Melanocyte of skin (primary cell): ENCODE measurements around the genes ZFPL1 and POLA2.

GRCh38 chr11:64758936-64759646 lies 683 bp downstream of the PYGM start:
- CAGE, long polyA plus RNA, 2 experiments: no peak in any of the 2 experiments

GRCh38 chr11:64763815-64764930 lies 4.4 kb upstream of the PYGM start:
- CAGE, long polyA plus RNA, 2 experiments: no peak in any of the 2 experiments

- CAGE, long polyA plus RNA, 2 experiments: no peak in any of the 2 experiments
Measured at GRCh38 chr11:64767295-64767720, 7.5 kb upstream of the PYGM start.

GRCh38 chr11:64782661-64782926 lies 4.3 kb upstream of the SF1 start:
- CAGE, long polyA plus RNA, 2 experiments: no peak in any of the 2 experiments

- CAGE, long polyA plus RNA, 2 experiments: no peak in any of the 2 experiments
Measured at GRCh38 chr11:64835157-64836018, 9.1 kb downstream of the CDC42BPG start.

- CAGE, long polyA plus RNA, 2 experiments: no peak in any of the 2 experiments
Measured at GRCh38 chr11:64849214-64850034, 5.0 kb upstream of the CDC42BPG start.

- CAGE, long polyA plus RNA, 2 experiments: no peak in any of the 2 experiments
Measured at GRCh38 chr11:64910102-64910855, 6.7 kb downstream of the ATG2A start.

- CAGE, long polyA plus RNA, 2 experiments: no peak in any of the 2 experiments
Measured at GRCh38 chr11:64926550-64927172, 2.2 kb downstream of the PPP2R5B start.

- CAGE, long polyA plus RNA, 2 experiments: no peak in any of the 2 experiments
Measured at GRCh38 chr11:64939467-64939825, 3.8 kb upstream of the GPHA2 start.

- CAGE, long polyA plus RNA, 2 experiments: no peak in any of the 2 experiments
Measured at GRCh38 chr11:65041292-65041806, 339 bp downstream of the SAC3D1 start.

GRCh38 chr11:65083717-65084868 lies at the start of gene ZFPL1:
Gene ZFPL1, plus strand, starts transcription at chr11:65084222.
- CAGE, long polyA plus RNA, 2 experiments: start-site peak on the plus strand in 2 of 2 experiments, at chr11:65084218-65084277 at its widest, 32 to 213 reads per replicate

- CAGE, long polyA plus RNA, 2 experiments: no peak in any of the 2 experiments
Measured at GRCh38 chr11:65130579-65131152, 3.7 kb downstream of the SYVN1 start.

GRCh38 chr11:65131938-65132989 lies 2.1 kb downstream of the SYVN1 start:
- CAGE, long polyA plus RNA, 2 experiments: no peak in any of the 2 experiments

DNA sequence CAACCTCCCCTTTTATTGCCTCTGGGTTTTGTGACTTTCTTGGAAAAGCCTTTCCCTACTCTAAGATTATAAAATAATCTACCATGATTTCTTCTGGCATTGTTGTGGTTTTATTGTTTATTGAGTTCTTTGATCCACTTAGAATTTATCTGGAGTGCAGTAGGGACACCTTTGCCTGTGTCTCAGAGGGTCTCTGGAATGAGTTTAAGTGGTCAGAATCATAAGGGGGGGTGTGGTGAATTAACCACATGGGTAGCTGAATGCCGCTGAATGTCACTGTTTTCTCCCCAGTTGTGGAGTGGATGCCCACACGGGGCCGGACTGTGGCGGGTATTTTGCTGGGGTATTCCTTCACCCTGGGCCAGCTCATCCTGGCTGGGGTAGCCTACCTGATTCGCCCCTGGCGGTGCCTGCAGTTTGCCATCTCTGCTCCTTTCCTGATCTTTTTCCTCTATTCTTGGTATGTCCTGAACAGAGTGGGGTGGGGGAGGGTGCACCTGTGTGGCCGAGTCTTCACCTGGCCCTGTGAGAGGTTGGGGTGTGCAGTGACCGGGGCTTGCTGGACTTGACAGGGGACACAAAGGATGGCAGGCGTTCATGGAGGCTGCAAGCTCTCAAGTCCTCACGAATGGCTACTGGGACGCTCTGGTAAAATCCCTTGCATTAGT lies 39.1 kb downstream of the CAPN1 start:
- CAGE, long polyA plus RNA, 2 experiments: no peak in any of the 2 experiments

DNA sequence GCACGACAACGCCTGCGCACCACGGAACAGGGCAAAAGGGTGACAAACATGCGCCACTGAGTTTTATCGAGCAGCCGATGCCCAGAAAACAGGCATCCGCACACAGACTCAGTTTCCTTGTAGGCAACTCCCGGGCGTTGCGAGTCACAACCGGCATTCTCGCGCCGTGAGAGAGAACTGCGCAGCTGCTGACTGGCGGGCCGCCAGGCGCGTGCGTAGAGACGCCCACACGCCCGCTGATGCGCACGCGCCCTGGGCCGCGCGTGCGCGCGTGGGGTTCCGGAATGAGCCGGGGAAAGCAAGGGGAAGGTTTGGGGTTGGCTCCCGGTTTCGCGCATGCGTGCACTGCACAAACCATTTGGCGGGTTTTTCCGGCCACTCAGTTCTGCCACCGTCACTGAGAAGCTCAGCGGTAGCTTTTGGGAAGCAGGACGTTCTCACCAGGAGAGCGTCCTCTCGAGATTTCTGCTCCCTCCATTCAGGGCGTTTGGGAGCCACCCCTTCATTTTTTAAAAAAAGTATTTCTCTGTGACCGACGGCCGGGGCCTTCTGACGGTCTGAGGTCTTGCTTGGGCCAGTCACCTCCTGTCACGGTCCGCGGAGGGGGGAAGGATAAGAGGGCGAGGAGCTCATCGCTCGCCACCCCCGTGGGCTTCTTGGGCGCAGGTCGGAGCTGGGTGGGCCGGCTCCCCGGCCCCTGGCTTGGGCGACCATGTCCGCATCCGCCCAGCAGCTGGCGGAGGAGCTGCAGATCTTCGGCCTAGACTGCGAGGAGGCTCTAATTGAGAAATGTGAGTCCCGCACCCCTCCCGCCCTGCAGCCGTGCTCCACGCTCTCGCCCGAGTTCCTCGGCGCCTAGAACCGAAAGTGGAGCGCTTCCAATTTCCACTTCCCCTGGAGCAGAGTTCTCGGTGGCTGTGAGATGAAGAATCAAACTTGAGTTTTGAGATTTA lies at the start of gene POLA2:
Gene POLA2, plus strand, starts transcription at position 382 of the 953 bp plus-strand sequence.
- CAGE, long polyA plus RNA, 2 experiments: no peak in any of the 2 experiments

DNA sequence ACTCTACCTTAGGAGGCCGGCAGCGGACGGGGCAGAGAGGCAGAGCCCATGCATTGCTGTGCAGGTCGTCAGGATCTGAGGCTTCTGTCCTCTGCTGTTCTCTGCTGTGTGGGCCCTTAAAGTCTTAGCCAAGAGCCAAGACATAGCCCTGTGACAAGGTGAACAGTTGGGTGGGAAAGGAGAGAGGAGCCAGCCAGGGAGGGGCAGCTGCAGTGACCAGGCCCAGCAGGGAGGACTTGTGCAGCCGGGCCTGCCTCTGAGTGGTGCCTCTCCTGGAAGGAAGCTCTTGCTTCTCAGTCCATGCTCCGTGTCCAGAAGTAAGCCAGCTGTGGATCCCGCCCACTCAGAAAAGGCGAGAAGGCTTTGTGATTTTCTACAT lies 17.5 kb upstream of the CDC42EP2 start:
- CAGE, long polyA plus RNA, 2 experiments: no peak in any of the 2 experiments

- CAGE, long polyA plus RNA, 2 experiments: no peak in any of the 2 experiments
Measured at GRCh38 chr11:65304476-65305088, 10.1 kb upstream of the CDC42EP2 start.

GRCh38 chr11:65384382-65384940 lies 2.0 kb upstream of the FRMD8 start:
- CAGE, long polyA plus RNA, 2 experiments: no peak in any of the 2 experiments

GRCh38 chr11:65397061-65397679 lies 10.7 kb downstream of the FRMD8 start:
- CAGE, long polyA plus RNA, 2 experiments: no peak in any of the 2 experiments

DNA sequence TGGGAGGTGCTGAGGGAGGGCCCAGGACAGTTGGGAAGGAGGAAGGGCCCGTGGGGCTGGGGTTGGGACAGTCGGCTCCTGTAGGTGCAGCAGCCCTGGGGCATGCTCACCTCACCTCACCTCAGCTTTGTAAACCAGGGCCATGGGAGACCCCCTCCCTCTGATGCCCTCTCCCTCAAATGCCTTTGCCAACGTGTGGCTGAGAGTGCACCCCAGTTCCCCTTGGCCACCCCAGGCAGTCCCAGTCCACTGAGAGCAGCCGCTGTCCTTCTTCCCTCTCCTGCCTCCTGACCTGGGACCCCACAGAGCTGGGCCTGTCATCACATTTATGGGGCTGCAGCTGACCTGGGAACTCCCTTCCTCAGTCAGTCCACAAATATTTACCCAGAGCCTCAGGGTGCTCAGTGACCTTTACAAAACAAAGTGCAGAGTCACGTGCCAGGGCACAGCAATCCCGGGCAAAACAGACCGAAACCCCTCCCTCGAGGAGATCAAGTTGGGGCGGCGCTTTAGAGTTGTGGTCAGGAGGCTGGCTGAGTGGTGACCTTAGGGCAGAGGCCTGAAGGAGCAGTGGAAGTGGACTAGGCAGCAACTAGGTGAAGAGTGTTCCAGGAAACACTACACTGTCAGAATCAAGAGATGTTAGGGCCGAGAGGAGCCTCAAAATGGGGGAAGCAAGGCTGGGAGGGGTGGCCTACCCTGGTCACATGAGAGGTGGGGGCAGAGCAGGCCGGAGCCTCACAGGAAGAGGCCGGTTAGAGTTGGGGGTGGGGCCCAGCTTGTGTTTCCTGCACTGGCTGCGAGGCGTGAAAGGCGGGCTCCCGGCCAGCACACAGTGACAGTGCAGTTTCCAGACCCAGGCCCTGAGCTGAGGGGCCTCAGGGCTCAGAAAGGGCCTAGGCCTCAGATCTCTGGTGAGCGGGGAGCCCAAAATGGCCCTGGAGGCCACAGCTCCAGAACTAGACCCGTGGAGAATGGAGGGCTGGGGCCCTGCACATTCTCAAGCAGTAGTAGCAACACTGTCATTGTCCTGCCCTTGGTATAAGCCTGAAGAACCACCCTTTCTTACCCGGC lies 32.3 kb downstream of the FRMD8 start:
- CAGE, long polyA plus RNA, 2 experiments: no peak in any of the 2 experiments